ENCODE measurements around the gene TMEM42.

- PRO-cap = bidirectional peak, plus-strand start at chr3:44861925, minus-strand start at chr3:44861791; bidirectional peak, plus-strand start at chr3:44862261, minus-strand start at chr3:44862147
Observed at GRCh38 chr3:44861628-44862449, at the start of gene TMEM42. Gene TMEM42 (plus strand): TSS chr3:44861912.

DNA sequence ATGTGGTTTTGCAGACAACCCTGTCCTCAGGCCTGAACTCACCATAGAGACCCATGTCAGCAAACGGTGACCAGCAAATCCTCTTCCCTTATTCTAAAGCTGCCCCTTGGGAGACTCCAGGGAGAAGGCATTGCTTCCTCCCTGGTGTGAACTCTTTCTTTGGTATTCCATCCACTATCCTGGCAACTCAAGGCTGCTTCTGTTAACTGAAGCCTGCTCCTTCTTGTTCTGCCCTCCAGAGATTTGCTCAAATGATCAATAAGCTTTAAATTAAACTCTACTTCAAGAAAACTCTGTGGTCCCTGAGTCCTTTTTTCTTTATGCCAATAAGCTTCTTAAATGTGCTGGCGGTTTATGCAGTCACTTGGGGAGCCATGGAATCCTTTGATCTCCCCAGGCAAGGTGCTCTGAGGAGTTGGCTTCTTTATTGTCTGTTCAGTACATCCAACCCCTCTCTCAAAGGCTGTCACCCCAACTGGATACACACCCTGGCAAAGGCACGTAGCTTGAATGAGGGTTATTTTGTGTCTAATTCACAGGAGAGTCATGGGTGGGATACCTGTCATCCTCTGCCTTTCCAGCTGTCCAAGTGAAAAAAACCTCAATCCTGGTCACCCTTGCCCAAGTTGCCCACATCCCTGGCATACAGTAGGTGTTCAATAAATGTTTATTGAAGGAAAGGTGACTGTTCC, 40.0 kb downstream of the TGM4 start:
- PRO-cap = no peak

DNA sequence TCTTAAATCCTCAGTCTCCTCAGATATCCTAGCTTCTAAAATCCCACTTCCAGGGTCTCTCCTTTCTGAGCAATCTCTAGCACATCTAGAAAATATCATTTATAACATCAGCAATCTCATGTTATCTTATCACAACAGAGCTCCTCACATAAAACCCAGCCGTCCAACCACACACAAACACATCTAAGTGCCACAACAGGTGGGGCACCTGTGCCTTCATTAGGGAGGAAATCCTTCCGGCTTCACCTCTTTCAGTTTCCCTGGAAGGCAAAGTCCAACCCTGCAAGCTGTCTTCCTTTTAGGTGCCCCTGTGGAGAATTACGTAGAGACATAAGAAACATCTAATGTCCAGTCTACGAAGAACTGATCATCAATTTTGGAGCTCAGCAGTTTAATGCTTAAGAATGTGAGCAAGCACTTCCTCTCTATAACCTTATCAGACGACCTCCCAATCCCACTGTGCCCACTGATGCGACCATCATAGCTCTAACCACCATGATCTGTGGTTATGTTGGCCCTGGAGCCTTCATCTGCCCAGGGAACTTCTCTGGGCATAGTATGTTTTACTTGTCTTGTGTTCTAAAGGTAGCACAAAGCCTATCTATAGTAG, 1.5 kb downstream of the ZDHHC3 start:
- PRO-cap = no peak

DNA sequence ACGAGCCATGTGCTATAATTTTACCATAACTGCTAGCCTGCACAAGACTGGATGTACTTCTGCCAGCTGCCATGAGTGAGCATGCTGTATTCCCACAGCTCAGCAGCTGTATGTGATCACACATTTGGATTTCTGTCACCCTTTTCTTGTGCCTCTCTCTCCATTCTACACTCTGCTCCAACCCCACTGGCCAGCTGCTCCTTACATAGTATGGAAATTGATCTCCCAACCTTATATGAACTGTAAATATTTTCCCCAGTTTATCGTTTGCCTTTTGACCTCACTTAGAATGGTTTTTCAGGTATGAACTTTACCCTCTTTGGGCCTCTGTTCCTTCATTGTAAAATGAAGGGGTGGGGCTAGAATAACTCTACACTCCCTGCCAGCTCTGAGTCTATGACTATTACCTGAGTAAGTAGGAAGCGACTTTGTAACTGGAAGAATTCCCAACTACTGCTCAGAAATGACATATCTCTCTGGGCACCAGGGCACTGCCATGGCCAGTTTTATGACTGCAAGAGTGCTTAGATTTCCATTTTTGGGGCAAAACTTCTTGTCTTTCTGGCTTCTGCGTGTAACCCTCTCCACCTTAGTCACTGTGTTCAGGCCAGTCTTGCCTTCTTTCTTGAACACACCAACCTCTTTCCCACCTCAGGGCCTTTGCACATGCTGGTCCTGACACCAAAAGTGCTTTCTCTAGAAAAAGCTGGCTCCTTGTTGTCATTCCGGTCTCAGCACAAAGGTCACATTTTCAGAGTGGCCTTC, 25.9 kb downstream of the CDCP1 start:
- PRO-cap = no peak

DNA sequence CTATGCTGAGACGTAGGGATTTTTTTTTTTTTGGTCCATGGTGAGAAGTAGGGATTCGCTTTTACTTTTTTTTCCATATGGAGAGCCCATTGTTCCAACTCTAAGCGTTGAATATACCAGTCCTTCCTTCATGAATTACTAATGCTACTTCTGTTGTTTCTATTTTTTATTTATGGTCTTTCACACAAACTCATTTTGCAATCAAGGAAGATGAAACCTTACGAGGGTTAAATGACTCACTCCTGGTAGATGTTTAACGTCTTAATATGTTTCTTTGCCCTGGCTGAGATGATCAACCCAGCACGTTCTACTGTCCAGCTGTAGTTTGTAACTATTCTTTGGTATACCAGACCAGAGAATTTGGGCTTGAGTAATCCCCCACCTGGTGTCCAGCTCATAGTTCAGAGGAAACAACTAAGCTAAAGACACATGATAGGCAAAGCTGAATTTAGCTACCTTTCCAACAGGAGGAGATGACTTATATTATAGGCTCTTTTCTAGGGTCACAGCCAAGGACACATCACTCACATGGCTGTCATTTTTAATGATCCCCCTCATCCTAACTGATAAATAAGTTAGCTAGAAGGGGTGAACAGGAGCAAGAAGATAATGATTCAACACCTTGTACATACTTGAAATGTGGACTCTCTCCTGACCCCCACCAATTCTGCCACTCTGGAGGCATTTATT, 23.0 kb downstream of the CDCP1 start:
- PRO-cap = no peak

GRCh38 chr3:45218943-45219452, 7.1 kb downstream of the TMEM158 start:
- PRO-cap = no peak

GRCh38 chr3:45547720-45548527, 46.6 kb upstream of the LIMD1 start:
- PRO-cap = no peak

DNA sequence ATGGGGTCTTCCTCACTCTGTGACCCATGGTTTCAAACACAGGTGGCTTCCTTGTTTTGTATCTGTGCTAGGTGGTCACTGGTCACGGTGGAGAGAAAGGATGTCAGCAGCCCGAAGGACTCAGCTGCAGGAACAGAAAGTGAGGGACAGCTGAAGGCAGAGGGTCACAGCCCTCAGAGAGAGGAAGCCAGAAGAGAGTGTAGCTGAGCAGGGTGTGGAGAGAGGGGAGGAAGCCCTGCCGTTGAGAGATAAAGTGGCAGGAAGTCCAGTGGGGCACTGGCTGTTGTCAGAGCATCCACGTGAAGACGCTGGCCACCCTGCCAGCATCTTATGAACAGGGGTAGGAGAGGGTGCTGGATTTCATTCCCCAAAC, 36.9 kb downstream of the LIMD1 start:
- PRO-cap = no peak

DNA sequence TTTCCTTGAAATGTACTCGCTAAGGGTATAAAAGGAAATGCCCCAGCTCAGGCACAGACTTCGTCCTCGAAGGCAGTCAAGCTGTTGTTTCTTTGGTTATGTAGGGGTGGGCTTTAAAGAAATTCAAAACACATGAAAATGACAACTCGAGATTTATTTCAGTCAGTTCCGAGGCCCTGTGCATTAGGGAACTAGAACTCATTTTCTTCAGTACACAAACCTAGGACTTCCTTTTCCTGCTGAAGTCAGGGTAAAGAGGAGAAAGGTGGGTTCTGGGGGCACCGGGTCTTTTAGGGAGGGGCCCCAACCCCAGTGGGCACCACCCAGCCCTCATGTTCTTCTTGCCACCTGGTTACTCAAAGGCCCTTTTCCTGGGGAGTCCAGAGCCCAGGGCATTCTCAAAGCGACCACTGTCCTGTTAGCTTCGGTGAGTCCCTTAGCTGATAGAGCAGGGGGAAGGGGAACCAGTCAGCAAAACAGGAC, 7.7 kb downstream of the CCR9 start:
- PRO-cap = no peak

GRCh38 chr3:45911749-45912360, 25.5 kb downstream of the CCR9 start:
- PRO-cap = no peak

DNA sequence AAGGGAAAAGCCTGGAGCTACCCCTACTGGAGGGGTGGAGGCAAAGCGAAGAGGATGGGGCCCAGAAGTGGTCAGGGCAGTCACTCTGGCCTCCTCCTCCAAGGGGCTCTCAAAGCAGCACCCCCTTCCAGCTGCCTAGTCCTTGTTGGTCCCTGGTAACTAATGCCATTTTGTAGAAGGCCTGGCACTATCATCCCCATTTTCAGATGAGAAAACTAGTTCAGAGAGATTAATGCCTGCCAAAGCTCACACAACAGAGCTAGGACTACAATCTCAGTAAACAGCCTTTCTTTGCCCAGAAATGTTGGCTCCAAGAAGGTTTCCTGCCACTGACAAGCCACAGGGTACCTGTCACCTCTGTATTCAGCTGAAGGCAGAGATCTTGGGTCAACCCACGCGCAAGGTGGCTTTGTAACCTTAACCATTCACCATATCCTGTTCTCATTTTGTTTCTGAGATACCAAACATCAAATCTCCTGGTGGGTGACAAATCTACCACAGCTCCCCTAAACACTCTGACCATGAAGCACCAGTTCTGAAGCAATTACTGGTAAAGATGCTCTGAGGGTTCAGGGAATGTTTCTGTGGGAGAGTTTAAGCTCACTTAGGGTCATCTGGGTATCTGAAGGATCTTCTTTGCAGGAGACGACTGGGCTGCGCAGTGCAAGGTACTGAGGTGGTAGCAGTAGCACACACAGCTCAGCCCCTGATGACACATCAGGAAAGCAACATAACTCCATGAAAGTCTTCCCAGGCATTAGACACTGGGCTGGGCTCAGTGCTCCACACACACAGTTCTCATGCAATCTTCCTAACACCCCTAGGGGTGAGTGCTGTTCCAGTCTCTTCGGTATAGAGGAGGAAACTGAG, 7.4 kb downstream of the CXCR6 start:
- PRO-cap = bidirectional peak, plus-strand start at position 376 of the sequence, minus-strand start at position 204 of the sequence

GRCh38 chr3:45987554-45988159, 8.0 kb downstream of the FYCO1 start:
- PRO-cap = no peak

DNA sequence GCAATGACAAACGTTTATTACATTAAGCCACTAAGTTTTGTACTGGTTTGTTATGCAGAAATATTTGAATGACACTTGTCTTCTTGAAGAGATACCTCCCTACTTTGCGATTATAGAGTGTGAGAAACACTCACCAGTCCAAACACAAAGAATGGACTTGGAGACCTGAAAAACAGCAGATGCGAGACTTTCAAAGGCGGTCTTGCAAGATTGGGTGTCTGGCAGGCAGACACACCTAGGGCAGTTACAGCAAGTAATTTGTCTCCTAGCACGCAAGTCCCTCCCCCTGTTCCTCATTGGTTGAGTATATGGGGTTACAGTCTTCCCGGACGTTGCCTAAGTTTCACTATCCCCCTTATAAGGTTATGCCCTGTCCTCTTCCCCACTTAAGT, 83.7 kb upstream of the XCR1 start:
- PRO-cap = no peak

- PRO-cap = bidirectional peak, plus-strand start at chr3:46538949, minus-strand start at chr3:46538901
Observed at GRCh38 chr3:46538762-46539529, 27.2 kb downstream of the LRRC2 start.

- PRO-cap = no peak
Observed at GRCh38 chr3:46565542-46565762, 650 bp downstream of the LRRC2 start.

GRCh38 chr3:46579498-46580265, 2.1 kb downstream of the TDGF1 start:
- PRO-cap = no peak

GRCh38 chr3:46585958-46586980, 8.7 kb downstream of the TDGF1 start:
- PRO-cap = no peak

DNA sequence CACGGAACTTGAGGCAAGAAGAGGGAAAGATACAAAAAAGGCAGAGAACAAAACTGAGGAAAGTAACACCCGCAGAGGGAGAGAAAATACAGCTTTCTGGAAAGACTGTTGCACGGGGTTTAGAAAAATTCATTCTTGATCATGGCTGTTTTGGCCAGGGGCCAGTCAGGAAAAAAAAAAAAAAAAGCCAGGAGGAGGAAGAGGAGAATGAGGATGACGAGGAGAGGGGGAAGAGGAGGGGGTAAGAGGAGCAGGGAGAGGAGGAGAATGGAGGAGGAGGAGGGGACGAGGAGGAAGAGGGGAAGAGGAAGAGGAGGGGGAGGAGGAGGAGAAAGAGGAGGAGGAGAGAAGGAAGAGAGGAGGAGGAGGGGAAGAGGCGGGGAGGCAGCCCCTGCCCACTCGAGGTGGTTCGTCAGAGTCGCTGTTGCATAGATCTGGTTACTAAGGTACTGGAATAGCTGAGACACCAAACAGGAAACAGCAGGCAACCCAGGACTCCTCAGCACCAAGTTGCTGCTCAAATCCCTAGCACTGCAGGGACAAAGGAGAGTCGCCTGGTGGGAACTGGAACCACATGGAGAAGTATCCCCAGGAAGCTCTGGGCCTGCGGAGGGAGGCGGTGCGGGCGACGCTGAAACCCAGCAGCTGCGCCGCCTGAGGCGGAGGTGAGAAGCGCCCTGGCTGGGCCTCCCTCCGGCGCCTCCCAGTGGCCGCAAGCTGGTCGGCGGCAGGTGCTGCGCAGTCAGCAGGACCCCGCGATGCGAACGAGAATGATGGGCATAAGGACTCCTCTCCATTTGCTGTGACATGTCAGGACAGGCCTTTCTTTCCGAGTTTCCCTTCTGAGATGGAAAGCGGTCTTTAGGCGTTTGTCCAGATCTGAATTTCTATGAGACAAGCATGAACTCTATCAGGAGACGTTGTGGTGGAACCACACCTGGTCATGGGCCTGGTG, 17.4 kb downstream of the FAM240A start:
- PRO-cap = no peak

DNA sequence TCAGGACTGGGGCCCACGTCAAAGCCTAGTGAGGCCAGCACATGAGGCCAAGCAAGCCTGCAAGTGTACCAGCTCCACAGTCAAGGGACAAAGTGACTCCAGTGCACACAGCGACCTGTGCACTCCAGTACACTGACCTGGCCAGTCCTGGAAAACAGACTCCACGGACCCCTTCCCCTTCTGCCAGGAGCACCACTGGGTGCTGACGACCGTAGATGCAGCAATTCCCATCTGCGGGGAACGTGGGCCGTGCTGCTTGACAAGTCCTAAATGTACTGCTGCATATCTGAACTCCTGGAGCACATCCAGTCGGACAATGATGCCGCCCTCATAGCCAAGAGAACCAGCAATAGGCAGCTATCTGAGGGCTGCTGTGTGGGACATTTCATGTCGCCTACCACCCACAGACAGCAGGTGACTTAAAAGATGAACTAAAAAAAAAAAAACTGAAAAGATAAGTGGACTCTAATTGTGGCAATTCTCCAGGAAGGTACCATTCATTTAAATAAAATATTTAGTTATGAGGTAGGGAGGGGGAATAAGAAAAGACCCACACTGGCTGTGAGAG, 28.6 kb downstream of the ALS2CL start:
- PRO-cap = no peak

DNA sequence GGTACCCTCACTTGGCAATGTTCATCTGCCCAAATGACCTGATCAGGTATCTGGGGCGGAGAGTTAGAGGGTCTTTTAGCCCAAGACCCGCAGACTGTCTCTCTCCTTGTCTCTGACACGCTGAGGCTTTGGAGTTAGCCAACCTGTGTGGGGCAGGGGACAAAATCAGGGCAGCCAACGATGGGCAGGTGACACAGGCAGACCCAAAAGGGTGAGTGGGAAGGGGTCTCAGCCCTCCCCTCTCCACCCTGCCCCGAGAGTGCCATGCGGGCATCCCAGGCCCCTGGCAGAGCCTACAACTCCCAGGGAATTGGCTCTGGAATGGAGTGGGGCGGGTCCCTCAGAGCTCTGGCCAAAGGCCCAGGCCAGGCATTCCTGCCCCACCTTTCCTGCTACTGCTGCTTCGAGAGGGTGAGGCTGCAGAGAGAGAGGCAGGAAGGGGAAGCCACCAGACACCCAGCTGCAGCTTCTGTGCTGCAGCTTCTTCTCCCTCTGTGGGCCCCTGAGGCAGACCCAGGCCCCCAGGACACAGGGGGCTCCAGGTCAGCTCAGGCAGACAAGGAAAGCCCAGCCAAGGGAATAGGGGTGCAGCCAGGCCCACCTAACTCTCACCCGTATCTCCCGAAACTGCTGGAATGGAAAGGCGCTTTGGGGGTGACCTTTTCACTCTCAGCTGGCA, 2.8 kb downstream of the ALS2CL start:
- PRO-cap = no peak

Measured in bronchus (tissue), 1 donor.